NCI-H460 (cell line): ENCODE measurements around a stretch of chr16.

GRCh38 chr16:89847506-89848247, 19.4 kb downstream of the SPIRE2 start:
RAMPAGE:
- cytosol, long total RNA, result no peak
- long total RNA, result no peak
- nucleus, long total RNA, result no peak

DNA sequence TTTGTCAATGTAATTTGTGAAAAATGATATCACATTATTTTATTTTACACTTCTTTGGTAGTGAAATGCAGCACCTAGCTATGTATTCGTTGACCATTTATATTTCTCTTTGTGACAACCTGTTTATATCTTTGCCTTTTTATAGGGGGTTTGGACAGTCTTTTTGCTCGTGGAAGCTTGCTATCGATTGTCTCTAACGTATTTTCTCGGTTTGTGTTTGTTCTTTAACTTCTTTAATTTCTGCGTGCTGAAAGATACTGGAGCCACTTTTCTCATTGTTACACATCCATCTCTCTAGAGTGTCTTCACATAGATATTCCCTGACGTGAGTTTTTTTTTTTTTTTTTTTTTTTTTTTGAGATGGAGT, 1.8 kb downstream of the TCF25 start:
RAMPAGE:
- cytosol, long total RNA, result no peak
- long total RNA, result no peak
- nucleus, long total RNA, result no peak

DNA sequence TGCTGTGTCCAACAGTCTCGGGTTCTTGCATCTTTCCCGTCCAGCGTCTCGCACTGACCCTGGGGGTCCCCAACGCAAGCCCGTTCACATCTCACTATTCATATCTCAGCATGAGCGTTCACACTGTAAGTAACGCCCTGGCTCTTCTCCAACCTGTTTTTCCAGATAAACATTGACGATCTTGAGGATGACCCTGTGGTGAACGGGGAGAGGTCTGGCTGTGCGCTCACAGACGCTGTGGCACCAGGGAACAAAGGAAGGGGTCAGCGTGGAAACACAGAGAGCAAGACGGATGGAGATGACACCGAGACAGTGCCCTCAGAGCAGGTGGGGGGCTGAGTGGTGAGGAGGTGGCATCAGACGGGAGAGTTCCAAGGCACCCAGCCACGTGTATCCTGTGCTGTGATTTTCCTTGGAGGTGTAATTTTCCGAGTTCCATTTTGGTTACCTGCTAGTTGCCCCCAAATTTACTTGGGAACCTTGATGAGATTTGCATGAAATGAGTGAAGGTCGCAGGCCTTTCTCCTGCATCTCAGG, 9.9 kb downstream of the TCF25 start:
RAMPAGE:
- cytosol, long total RNA, result no peak
- long total RNA, result no peak
- nucleus, long total RNA, result no peak

RAMPAGE:
- cytosol, long total RNA, result no peak
- long total RNA, result no peak
- nucleus, long total RNA, result no peak
Observed at GRCh38 chr16:90047504-90048218, 25.2 kb downstream of the GAS8 start.